Peyer's patch (tissue), 4 donors: Measurements from ENCODE around the genes TAS2R38, PRSS2, LLCFC1, OR9A2 and TMEM139.

GRCh38 chr7:141280026-141280745 is 206.3 kb downstream of the TMEM178B start:
- PRO-cap = no peak
- RAMPAGE, long total RNA, 4 experiments = no peak in any of the 4 experiments

- PRO-cap = no peak
- RAMPAGE, long total RNA, 4 experiments = no peak in any of the 4 experiments
Measured at GRCh38 chr7:141366015-141366913, 184.9 kb upstream of the AGK start.

- PRO-cap = no peak
- RAMPAGE, long total RNA, 4 experiments = no peak in any of the 4 experiments
Measured at GRCh38 chr7:141701144-141701445, 871 bp downstream of the DENND11 start.

- PRO-cap = unidirectional peak, plus-strand start at chr7:141701604
- RAMPAGE, long total RNA, 4 experiments = no peak in any of the 4 experiments
Measured at GRCh38 chr7:141701446-141702014, 436 bp downstream of the DENND11 start.

DNA sequence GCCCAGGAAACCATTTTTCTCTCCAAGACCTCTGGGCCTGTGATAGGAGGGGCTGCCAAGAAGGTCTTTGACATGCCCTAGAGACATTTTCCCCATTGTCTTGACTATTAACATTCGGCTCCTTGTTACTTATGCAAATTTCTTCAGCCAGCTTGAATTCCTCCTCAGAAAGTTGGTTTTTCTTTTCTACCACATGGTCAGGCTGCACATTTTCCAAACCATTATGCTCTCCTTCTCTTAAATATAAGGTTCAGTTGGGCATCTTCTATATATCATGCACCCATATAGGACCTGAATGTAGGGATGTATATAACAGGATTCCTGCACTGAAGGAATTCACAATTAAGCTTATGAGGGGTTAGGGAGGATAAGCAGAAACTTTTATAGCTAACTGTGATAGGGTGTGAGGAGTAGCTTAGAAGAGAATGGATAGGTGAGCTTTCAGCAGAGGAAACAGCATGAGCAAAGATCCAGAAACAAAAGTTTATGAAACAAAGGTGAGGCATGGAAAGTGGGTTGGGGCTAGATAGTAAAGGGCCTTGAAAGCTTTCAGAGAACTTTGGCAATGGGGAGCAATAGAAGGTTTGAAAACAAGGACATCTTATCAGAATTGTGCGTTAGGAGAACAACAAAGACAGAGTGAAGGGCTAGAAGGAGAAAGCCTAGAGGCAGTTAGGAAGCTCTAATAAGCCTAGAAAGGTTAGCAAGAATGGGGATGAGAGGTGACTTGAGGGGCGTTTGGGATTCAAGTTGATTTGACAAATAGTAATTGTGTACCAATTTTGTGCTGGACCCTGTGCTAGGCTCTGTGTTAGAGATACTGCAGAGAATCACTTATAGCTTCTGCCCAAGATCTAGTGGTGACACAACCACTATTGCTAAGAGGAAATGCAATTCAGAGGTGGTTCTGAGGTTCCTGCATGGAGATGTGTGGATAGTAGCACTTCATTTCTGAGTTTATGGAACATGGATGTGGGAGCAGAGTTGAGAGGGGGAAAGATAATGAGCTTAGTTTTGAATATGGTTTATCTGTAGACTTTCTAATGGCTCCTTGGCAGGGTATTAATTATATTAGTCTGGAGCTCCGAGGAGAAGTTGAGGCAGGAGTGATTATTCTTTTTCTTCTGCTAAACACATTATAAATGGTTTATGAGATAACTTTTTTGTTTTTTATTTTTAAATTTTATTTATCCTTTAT is 2.9 kb upstream of the TAS2R3 start:
- PRO-cap = no peak
- RAMPAGE, long total RNA, 4 experiments = start-site peak on the plus strand in 1 of 4 experiments, centred at position 646 of the sequence, 5 reads per replicate

- PRO-cap = no peak
- RAMPAGE, long total RNA, 4 experiments = no peak in any of the 4 experiments
Measured at GRCh38 chr7:141973662-141974122, at the start of gene TAS2R38. TAS2R38 (minus strand) TSS chr7:141973773.

- PRO-cap = no peak
- RAMPAGE, long total RNA, 4 experiments = no peak in any of the 4 experiments
Measured at GRCh38 chr7:142320078-142320781, 62.4 kb upstream of the PRSS58 start.

GRCh38 chr7:142482768-142483253 is 225.0 kb upstream of the PRSS58 start:
- PRO-cap = unidirectional peak, minus-strand start at chr7:142483039
- RAMPAGE, long total RNA, 4 experiments = no peak in any of the 4 experiments

GRCh38 chr7:142641407-142641978 is 107.8 kb upstream of the PRSS1 start:
- PRO-cap = no peak
- RAMPAGE, long total RNA, 4 experiments = no peak in any of the 4 experiments

DNA sequence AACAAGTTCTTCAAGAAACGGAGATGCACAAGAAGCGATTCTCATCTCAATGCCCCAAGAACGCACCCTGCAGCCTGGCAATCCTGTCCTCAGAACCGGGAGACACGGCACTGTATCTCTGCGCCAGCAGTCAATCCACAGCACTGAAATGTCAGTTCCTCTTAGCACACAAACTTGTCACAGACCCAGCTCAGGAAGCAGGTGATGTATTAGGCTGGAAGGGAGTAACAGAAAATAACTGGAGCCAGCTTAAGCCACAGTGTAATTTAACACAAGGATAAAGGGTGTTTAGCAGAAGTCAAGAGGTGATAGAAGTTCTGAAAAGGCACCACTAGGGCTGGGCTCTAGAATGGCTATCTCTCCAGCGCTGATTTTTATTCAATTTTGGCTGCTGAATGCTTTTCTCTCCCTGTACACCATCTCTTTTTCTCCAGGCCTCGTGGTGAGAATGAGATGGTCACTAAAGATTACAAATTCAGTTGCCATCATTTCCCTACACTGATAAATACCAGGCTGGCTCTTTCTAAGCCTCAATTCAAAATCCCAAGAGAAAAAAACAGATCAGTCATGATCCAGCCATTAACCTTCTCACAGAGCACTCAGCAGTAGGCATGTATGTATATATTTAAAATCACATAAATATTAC is 102.8 kb upstream of the PRSS1 start:
- PRO-cap = unidirectional peak, minus-strand start at position 149 of the sequence
- RAMPAGE, long total RNA, 4 experiments = no peak in any of the 4 experiments

DNA sequence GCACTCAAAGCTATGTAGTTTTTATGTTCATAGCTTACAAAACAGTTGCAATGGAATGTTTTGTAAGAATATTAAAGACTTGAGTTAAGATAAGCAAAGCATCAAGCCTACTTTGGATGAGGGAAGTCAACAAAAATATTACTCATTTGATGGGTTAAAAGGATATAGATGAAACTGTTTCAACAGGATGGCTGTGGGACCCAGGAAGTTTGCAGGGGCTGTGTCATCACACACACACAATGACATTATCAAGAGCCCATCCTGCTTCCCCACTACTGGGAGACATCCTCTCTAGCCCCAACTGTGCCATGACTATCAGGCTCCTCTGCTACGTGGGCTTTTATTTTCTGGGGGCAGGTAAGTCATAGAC is 78.8 kb upstream of the PRSS1 start:
- PRO-cap = no peak
- RAMPAGE, long total RNA, 4 experiments = no peak in any of the 4 experiments

DNA sequence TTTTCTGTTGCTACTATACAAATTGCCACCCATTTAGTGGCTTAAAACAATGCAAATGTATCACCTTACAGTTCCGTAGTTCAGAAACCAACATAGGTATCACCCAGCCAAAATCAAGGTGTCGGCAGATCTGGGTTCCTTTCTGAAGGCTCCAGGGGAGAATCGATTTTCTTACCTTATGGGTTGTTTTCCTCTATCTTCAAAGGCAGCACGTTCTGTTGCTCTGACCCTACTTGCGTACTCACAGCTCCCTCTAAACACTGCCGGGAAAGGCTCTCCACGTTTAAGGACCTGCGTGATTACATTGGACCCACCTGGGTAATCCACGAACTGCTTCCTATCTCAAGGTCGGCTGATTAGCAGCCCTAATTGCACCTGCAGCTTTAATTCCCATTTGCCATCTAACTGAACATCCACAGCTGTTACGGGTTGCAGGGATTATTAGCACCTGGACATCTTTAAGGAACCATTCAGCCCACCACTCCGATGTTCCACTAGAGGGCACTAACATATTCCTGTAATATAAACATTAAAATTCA is 37.2 kb upstream of the PRSS1 start:
- PRO-cap = no peak
- RAMPAGE, long total RNA, 4 experiments = no peak in any of the 4 experiments

GRCh38 chr7:142770692-142771060 is at the start of gene PRSS2:
PRSS2 (plus strand) TSS chr7:142770970.
- PRO-cap = no peak
- RAMPAGE, long total RNA, 4 experiments = start-site peak on the plus strand in 4 of 4 experiments, at chr7:142770965-142771013 at its widest, 171 to 2,850 reads per replicate

GRCh38 chr7:142787851-142788102 is 17.0 kb downstream of the PRSS2 start:
- PRO-cap = no peak
- RAMPAGE, long total RNA, 4 experiments = no peak in any of the 4 experiments

GRCh38 chr7:142799223-142799462 is 28.4 kb downstream of the PRSS2 start:
- PRO-cap = unidirectional peak, minus-strand start at chr7:142799352
- RAMPAGE, long total RNA, 4 experiments = no peak in any of the 4 experiments

- PRO-cap = no peak
- RAMPAGE, long total RNA, 4 experiments = no peak in any of the 4 experiments
Measured at GRCh38 chr7:142804455-142805481, 34.0 kb downstream of the PRSS2 start.

DNA sequence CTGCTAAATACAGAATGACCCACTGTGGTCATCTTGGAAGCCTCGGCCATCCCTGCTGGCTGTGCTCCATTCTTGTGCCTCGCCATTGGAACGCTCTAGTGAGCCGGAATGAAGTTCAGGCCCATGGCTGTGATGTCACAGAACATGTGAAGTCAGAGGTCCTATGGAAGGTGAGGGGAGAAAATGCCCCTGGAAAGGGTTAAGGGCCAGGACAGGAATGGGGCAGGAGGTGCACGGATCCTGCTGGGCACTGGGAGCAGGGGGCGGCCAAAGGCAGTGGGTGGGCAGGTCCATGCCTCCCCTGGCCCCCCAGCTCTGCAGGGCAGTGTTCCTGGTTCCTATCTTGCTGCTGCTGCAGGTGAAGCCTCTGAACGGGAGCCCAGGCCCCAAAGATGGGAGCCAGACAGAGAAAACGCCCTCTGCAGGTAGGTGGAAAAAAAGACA is at the start of gene LLCFC1:
TSS of gene LLCFC1 (plus strand) at position 155 of the 444 bp plus-strand sequence.
- PRO-cap = no peak
- RAMPAGE, long total RNA, 4 experiments = no peak in any of the 4 experiments

DNA sequence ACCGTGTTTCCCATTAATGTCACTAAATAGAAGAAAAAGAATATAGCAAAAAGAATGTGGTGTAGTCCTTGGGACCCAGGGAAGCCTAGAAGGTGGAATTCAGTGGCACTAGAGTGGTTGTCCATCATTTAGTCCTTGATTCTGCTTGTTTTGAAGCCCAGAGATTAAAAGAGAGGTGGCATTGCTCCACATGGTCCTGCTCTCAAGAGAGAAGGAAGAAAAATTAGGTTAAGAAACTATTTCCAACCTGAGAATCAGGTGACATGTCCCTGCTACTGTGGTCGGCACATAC is at the start of gene OR9A2:
TSS of gene OR9A2 (minus strand) at position 128 of the 292 bp plus-strand sequence.
- PRO-cap = no peak
- RAMPAGE, long total RNA, 4 experiments = no peak in any of the 4 experiments

- PRO-cap = no peak
- RAMPAGE, long total RNA, 4 experiments = no peak in any of the 4 experiments
Measured at GRCh38 chr7:143205836-143206500, 15.9 kb upstream of the TAS2R40 start.

- PRO-cap = bidirectional peak, plus-strand start at chr7:143284960, minus-strand start at chr7:143284804
- RAMPAGE, long total RNA, 4 experiments = start-site peak on the plus strand in 3 of 4 experiments, at chr7:143284953-143284997 at its widest, 148 to 545 reads per replicate
Measured at GRCh38 chr7:143284428-143285295, at the start of gene TMEM139. TMEM139 (plus strand) TSS chr7:143284958.